Aortic smooth muscle cell (primary cell): ENCODE results near the gene PRAMEF17.

GRCh38 chr1:12438488-12439176 is 179.4 kb downstream of the DHRS3 start:
- RRBS: no CpG with 5 or more reads among the region's 11 CpGs

DNA sequence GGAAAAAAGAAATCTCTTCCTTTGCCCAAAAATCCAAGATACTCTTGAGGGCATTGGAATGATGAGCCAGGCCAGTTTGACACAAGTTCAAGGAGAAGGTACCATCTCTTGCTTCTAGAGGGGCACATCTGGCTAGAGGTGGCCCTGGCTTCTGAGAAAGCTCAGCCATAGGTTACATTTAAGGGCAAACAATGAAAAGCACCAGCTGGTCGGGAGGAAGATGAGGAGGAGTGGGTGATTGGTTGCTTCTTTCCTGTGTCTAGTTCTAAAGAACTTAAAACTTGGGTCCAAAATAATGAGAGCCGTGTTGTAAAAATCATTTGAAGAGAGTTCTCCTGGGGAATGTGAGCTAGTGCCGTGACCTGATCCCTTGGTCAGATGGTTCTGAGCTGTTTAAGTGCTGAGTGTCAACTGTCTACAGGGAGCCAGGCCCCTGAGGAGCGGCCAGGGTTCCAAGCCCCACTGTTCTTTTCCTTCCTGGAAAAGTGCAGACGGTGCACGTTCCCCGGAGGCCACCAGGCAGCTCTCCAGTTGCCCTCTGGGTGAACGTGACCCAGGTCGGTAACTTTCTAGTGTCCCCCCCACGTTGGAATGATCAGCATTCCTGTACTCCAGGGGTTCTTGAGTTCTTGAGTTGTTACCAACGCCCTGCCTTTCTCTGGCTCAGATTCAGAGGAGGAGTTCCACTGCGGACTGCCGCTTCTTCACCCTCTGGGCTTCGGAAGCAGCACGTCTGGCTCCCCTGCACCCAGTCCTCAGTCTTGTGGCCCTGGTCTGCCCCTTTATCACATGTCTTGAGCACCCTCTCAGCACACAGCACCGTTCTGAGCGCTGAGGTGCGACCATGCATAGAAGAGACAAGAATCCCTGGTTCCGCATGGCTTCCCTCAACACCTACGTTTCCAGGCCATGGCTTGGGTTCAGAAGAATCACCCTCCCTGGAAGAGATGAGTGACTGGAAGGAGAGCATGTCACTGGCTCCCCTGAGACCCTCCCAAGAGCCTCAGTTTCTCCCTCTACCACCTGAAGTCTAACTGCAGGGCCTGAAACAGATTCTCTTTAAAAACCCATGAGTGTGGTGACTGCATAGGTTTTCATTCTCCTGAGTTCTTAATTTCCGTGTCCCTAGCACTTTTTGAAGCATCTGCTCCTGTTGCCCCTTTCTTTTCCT is 131.6 kb downstream of the DHRS3 start:
- RRBS: no CpG with 5 or more reads among the region's 21 CpGs

GRCh38 chr1:12596439-12597101 is 21.4 kb downstream of the DHRS3 start:
- RRBS: no CpG with 5 or more reads among the region's 16 CpGs

GRCh38 chr1:12601622-12602707 is 16.0 kb downstream of the DHRS3 start:
- RRBS: no CpG with 5 or more reads among the region's 16 CpGs

GRCh38 chr1:12618956-12619803 is 1.2 kb upstream of the DHRS3 start:
- RRBS: no CpG with 5 or more reads among the region's 31 CpGs

DNA sequence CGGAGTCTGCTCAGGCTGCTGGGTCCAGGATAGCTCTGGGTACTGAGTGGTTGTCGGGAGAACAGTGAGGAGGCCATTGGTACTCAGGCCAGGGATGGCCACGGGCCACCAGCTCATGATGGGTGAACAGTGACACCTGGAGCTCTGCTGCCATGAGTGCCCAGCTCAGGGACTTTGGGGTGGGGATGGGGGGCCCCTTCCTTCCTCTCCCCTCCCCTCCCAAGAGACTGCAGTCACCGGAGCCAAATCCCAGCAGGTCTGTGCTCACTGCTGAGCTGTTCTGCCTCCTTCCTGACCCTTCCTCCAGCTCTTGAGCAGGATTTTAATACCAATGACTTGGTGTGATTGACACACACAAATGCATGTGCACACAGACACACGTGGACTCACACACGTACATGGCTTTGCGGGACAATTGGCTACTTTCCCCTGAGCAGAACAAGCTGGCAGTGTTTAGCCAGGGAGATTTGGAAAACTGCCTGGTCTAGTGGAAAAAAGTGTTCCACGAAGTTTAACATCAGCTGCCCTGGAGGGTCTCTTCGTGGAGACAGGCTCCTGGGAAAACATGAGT is 3.7 kb upstream of the DHRS3 start:
- RRBS: no CpG with 5 or more reads among the region's 9 CpGs

DNA sequence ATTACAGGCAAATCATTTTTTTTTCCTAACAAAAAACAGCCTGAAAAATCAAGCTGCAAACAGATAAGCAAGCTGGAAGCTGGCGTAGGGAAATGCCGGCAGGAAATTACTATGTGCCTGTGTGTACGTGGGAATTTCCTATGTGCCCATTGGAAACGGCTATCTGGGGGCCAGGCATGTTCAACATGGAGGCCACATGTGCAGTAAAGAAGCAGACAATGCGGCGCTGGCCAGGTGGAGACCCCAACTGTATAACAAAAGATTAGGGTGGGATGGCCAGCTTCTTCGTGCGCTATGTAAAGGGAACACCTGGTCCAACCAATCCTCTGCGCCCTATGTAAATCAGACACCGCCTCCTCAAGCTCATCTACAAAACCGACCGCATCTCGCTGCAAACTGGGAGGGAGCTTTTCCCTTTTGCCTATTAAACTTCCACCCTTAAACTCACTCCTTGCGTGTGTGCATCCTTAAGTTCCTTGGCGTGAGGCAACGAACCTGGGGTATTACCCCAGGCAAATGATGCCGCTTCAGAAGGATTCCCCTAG is 9.0 kb upstream of the AADACL4 start:
- RRBS: no CpG with 5 or more reads among the region's 17 CpGs

- RRBS: no CpG with 5 or more reads among the region's 3 CpGs
Measured at GRCh38 chr1:13389268-13389885, at the start of gene PRAMEF17. Gene PRAMEF17 (plus strand): TSS chr1:13389632.

GRCh38 chr1:13585896-13586456 is 2.3 kb downstream of the PDPN start:
- RRBS: no CpG with 5 or more reads among the region's 10 CpGs

- RRBS: no CpG with 5 or more reads among the region's 3 CpGs
Measured at GRCh38 chr1:14714517-14714881, 116.0 kb downstream of the KAZN start.

GRCh38 chr1:14945034-14946370 is 208.0 kb upstream of the TMEM51 start:
- RRBS: no CpG with 5 or more reads among the region's 32 CpGs

GRCh38 chr1:15158561-15159253 is 5.2 kb downstream of the TMEM51 start:
- RRBS: no CpG with 5 or more reads among the region's 14 CpGs

DNA sequence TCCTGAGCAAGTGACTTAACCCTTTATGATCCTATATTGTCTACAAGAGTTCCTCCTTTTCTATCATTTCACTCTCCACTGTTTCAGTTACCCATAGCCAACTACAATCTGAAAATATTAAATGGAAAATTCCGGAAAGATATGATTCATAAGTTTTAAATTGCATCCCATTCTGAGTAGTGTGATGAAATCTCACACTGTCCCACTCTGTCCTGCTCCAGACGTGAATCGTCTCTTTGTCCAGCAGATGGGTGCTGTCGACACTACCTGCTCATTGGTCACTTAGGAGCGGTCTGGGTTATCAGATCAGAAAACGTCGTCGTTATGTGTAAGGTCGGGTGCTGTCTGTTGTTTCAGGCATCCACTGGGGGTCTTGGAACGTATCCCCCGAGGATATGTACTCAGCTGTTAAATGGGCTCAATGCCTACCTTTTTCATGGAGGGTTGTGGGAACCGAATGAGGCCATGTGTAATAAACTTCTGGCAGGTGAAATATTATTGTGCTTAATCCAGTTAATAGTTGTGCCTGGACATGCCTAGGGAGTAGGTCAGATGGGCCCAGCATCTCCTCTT is 19.1 kb downstream of the TMEM51 start:
- RRBS: no CpG with 5 or more reads among the region's 12 CpGs

GRCh38 chr1:15173915-15174492 is 20.5 kb downstream of the TMEM51 start:
- RRBS: no CpG with 5 or more reads among the region's 9 CpGs

DNA sequence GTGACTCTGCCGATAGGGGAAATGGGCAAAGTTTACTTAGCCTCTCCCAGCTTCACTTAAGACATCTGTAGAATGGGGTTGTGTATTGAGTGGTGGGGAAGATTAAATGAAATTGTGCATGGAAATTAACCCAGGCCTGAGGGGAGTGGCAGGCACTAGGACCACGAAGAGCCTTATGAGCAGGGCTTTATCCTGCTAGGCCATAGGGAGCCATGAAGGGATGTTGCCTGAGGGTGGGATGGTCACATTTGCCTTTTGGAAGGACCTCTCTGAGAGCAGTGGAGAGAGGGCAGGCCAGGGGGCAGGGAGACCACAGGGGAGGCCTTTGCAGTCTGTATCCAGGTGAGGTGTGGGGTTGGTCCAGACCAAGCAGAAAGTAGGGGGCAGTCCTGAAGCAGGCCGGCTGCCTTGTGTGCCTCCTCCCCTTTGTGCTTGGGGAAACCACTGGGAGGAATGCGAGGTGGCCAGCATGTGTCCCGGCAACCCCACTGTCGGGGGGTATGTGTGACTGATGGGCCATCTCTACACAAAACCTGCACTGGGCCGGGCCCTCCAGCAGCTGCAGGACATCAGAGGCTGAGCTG is 33.1 kb downstream of the TMEM51 start:
- RRBS: 64% methylated on average over 5 of the region's 7 CpGs

GRCh38 chr1:15197636-15198403 is 44.3 kb downstream of the TMEM51 start:
- RRBS: no CpG with 5 or more reads among the region's 12 CpGs

DNA sequence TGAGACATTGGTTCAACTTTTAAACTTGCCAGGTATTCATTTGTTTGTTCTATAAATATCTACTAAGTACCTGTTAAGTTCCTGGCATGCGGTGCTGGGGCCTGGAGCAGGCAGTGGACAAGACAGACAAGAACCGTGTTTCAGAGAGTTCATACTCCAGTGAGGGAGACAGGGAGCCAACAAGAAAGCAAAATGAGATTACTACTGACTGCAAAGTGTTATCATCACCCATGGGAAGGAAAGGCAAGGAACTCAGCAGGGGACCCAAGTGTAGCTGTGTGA is 39.1 kb upstream of the FHAD1 start:
- RRBS: no CpG with 5 or more reads among the region's 2 CpGs

GRCh38 chr1:15218974-15219741 is 27.9 kb upstream of the FHAD1 start:
- RRBS: no CpG with 5 or more reads among the region's 17 CpGs

DNA sequence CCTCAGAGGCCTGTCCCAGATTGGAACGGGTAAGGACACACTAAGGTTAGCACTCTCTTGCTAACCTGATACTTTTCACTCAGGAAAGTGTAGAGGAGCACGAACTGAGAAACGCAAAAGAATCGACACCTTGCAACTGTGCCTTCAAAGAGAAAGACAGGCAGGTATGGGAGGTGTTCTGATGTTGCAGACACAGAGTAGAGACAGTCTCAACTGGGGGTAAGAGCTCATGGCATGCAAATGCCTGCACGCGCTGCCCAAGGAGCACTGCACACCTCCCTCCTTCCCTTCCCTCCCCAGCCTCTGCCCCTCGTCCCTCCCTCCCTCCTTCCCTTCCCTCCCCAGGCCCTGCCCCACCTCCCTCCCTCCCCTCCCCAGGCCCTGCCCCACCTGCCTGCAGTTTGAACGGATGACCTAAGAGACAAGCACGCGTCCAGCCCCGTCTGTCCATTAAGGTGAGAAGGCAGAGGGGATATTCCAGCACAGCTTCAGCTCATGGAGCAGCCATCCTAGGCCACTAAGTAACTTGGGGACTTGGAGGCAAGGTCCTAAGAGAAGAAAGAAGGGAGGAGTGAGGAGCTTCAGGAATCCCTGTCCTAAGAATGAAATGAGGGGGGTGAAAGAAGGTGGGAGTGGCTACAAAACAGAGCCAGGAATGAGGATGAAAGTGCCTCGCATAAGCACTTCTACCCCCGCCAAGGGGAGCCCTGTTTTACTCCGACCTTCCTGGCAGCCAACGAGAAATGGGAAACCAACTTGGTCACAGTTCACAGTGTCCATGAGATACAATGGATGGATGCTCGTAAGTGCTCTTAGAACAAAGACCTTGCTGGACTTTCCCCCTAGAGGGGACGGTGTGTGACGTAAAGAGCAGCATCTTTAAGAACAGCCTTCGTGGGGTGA is 21.5 kb upstream of the EFHD2 start:
- RRBS: no CpG with 5 or more reads among the region's 19 CpGs

GRCh38 chr1:15565719-15566186 is 19.1 kb downstream of the AGMAT start:
- RRBS: no CpG with 5 or more reads among the region's 7 CpGs